Sternocleidomastoid (tissue), 1 donor: ENCODE data around the genes ADISSP and PCNA.

- PRO-cap = no peak
Measured at GRCh38 chr20:3522953-3523497, 52.2 kb downstream of the ATRN start.

GRCh38 chr20:3524536-3525405 lies 54.0 kb downstream of the ATRN start:
- PRO-cap = no peak

DNA sequence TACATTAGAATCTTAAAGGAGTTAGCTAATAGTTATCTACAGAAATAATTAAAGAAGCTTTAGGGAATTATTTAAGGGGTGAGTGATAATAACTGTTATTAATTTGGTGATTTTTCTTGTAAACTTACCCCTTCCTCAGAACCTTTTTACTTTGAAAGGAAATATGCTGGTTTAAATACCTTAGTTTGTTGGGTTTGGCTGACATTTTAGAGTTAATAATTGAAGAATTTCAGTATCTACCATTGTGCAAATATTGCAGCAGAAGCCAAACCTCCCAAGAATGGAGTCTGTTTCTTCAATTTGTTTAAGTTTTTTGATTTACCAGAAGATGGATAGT lies 77.0 kb downstream of the ATRN start:
- PRO-cap = no peak

GRCh38 chr20:3711155-3711945 lies 1.1 kb downstream of the SIGLEC1 start:
- PRO-cap = no peak

DNA sequence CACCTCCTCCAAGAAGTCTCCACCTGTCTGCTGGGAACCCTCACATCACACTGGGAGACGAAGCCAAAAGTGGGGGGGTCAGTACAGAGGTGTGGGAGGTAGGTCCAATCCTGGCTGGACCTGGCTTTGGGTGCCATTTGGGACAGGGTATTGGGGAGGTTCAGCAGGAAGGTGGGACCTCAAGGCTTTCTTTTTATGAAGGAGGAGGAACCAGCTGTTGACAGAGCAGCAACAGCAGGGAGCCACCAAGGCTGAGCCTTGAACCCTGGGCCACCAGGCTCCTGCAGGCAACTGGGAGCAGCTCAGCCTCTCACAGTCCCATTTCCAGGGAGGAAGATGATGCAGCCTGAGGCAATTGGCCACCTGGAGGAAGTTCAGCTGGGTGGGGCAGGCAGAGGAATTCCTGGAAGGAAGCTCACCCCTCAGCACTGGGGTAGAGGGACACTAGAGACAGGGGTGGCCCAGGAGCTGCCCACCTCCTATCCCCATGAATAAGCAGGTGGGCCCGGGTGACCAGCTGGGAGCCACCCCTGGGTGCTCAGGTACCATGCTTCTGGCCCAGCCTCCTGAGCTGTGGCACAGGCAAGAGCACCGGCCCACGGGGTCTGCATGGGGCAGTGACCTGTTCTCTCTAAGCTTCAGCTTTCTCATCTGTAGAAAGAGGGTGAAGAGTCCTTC lies 3.7 kb upstream of the HSPA12B start:
- PRO-cap = no peak

GRCh38 chr20:3767479-3768259 lies at the start of gene ADISSP:
Gene ADISSP, minus strand, starts transcription at chr20:3767753.
- PRO-cap = bidirectional peak, plus-strand start at chr20:3767953, minus-strand start at chr20:3767805

DNA sequence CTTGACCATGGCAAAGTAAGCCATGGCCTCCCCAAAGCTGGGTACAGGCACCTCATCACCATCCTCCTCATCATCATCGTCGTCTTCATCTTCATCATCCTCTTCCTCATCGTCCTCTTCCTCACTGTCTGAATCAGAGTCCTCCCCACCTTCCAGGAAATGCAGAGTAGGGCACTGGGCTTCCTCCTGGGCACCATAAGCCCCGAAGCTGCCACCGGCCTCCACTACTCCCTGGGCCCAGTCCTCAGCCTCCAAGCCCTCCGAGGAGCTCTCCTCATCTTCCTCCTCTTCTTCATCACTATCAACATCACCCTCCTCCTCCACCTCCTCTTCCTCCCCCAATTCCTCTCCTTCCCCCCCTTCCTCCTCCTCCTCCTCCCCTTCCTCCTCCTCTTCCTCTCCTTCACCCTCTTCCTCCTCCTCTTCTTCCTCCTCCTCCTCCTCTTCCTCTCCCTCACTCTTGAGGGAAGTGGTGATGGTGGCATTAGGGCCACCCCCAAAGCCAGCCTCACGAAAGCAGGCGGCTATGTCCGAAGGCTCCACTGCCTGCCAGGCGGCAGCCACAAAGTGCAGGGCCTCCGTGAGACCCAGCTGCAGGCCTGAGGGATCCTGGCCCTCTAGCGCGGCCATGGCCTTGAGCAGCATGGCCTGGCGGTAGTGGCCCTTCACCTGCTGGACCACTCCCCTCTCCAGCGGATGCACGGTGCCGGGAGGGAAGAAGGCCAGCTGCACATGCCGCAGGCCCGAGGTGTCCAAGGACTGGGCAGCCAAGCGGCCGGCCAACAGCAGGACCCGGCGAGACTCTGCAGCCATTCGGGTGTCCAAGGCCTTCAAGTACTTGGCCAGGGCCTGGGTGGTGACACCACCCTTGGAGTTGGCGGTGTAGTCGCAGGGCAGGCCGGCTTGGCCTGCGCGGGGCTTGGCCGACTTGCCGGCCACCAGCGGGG lies 1.4 kb downstream of the CENPB start:
- PRO-cap = no peak

DNA sequence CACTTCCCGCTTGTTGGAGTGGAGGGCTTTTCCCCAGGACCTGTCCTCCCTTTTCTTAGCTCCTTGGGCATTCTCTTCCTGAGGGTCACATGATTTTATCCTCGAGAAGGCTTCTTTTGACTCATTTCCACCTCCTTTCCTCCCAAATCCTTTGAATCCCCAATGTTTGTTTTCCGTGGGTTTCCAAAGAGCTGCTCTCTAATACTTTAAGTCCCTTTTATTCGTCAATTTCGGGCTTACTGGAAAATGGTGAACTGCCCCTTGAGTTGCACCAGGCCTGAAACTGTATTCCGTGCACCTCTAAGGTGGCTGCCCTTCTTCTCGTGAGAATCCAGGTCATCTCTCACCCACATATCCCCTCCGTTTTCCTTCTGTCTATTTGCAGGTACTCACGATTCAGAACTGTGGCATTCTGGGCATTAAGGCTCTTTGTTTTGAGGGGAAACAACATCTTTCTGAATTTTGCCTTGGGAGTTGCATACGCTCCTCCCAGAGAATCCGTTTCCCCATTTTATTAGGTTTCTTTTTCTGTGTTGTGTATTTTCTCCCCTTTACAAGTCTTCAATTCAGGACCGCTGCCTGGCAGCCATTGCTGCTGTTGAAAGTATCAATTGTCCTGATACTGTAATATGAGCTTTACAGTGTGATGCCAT lies 877 bp downstream of the PANK2 start:
- PRO-cap = no peak

- PRO-cap = no peak
Measured at GRCh38 chr20:3908475-3909117, 19.4 kb downstream of the PANK2 start.

GRCh38 chr20:3931875-3932569 lies 42.8 kb downstream of the PANK2 start:
- PRO-cap = no peak

DNA sequence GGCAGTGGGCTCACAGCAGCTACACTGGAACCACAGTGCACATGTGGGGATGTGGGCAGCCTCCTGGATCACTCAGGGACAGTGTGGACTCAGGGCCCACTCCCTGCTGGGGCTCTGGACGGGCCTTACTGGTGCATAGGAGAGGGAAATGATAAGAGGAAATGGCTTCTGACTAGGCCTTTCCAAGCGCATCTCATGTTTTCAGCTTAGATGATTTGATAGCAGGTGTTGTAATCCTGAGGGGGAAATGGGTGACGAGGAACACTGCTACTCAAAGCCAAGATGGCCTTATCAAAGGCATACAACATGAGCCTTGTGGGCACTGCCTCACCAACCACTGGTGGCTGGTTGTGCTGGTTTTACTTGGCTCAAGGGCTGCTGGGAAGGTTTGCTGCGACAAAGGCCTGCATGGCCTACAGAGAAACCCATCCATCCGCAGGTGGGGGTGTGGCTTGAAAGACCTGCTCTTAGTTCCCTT lies 44.1 kb downstream of the PANK2 start:
- PRO-cap = no peak

GRCh38 chr20:4023828-4024305 lies 8.5 kb upstream of the RNF24 start:
- PRO-cap = no peak

DNA sequence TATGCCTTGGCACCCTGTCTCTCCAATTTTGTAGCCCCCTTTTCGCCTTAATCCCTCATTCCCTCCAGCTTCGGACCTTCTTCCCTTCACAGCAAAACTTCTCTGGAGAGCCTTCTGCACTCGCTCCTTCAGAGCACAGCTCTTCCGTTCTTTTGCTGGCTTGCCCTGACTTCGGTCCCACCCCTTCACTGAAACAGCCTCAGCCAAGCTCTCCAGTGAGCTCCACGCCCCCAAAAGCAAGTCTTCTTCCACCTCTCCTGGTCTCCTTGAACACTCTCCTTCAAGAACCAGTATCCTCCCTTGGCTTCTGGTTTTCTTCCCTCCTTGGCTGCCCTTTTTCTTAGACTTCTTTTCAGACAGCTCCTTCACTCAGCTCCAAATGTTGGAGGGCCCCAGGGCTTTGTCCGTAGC lies 1.5 kb downstream of the SMOX start:
- PRO-cap = unidirectional peak, minus-strand start at position 154 of the sequence

DNA sequence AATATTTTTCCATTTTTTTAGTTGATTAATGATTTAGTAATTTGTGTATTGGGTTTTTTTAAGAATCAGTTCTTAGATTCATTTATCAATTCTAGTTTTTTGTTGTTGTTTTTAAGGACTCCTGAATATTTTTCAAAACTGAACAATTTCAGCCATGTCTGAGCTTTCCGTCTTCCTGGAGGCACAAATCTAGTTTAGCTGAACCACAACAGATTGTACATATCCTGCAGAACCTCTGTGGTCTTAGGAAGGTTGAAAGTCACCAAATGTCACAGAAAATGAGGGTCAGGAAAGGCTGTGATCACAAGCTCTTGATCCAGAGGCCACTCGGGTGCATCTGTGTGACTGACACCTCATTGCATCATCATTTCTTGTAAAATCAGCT lies 2.8 kb downstream of the PRNP start:
- PRO-cap = no peak

DNA sequence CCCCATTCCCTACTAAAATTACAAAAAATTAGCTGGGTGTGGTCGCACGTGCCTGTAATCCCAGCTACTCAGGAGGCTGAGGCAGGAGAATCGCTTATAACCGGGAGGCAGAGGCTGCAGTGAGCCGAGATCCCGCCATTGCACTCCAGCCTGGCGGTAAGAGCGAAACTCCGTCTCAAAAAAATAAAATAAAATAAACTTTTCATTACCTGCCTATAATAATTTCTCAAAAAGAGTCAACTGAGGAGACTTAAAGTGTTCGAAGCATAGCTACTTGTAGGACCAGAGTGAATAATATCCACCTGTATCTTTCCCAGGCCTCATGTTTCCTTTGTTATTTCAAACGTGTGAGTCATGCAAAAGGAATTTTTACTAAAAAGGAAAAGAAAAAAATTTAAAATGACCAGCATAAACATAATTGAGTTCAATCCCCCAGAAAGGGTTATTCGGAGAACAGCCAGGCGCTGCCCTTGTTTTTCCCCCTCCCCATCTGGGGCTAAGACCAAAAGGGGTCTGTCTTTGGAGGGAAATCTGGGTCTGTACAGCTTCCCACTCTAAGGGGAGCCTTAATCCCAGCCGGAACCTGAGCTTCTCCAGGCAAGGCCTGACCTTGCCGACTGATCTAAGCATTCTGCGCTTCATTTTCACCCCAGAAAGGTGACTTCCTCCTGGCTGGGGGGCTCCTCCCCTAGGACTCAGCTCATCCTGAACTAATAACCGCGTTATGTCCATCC lies 17.5 kb downstream of the PRNP start:
- PRO-cap = no peak

- PRO-cap = no peak
Measured at GRCh38 chr20:4812332-4813021, 10.9 kb downstream of the RASSF2 start.

- PRO-cap = no peak
Measured at GRCh38 chr20:4869389-4870224, 46.2 kb upstream of the RASSF2 start.

- PRO-cap = no peak
Measured at GRCh38 chr20:5108464-5108975, 4.4 kb downstream of the TMEM230 start.

DNA sequence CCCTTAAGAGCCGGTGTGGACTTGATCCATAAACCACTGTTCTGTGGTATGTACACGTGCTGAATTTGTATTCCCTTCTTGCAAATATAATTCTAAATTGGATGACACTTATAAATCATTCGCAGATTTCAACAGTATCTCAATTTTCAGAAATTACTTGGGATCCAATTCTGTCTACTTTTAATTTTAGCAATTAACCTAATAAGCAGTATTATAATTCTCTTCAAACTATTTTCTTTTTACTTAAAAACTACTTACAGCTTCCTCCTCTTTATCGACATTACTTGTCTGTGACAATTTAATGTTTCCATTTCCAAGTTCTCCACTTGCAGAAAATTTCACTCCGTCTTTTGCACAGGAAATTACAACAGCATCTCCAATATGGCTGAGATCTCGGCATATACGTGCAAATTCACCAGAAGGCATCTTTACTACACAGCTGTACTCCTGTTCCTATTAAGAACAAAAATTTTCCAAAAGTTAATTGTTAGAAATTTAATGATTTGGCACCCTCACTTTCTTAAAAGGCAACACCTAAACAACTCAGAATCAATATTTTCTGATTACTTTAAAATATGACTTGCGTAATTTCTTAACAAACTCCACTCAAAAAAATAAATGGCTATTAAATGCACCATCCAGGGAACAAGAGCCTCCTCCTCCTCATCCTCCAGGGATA lies 2.4 kb downstream of the PCNA start:
- PRO-cap = no peak

DNA sequence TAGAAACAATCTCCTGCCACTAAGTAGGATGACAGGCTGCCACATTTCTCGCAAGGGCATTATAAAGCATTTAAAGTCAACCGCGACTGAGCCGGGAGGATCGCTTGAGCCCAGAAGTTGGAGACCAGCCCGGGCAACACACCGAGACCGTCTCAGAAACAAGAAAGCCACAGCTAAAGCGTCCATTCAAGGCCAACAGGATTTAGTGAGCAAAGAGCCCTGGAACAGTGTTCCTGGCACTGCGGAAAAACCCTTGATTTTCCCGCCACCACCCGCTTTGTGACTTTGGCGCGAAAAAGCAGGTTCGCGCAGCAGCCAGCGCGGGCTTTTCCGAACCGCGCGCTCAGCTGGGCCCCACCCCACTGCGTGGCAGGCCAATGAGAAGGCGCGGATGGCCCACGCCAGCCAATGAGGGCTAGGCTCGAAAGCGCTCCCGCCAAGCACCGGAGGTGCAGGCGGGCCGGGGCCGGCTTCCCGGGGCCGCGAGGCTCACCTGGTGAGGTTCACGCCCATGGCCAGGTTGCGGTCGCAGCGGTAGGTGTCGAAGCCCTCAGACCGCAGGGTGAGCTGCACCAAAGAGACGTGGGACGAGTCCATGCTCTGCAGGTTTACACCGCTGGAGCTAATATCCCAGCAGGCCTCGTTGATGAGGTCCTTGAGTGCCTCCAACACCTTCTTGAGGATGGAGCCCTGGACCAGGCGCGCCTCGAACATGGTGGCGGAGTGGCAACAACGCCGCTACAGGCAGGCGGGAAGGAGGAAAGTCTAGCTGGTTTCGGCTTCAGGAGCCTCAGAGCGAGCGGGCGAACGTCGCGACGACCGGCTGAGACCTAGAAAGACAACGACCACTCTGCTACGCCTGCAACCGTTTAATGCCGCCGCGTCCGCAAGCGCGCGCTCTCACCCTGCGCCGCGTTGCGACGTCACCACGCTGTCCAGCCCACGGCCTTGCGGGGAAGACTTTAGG lies at the start of gene PCNA:
TSS of gene PCNA (minus strand) at position 874 of the 967 bp plus-strand sequence.
- PRO-cap = bidirectional peak, plus-strand start at position 439 of the sequence, minus-strand start at position 279 of the sequence; bidirectional peak, plus-strand start outside the sequence, minus-strand start at position 871 of the sequence